Non-pigmented ciliary epithelial cell (primary cell): ENCODE measurements around a stretch of chr4.

DNA sequence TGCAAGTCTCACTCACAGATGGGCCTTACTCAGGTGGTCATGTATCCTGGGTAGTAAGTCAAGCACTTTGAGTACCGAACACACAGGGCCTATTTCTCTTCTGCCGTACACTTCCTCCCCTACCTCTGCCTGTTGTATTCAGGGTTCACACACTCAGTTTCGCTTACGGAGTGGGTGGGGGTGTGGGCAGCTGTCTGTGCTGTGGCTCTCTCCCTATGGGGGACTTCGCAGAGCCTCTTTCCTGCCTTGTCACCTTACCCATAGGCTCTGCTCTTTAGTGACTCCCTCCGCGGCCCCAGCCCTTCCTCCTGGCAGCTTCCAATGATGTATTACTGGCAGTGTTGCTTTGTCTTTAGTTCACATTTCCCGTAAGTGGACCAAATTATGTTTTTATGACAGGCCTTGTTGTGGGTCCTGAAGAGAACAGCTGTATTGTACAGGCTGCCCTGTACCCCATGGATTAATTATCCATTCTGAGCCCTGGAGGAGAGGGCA lies 34.4 kb downstream of the FAM193A start:
- RRBS, result no CpG with 5 or more reads among the region's 8 CpGs

- RRBS, result no CpG with 5 or more reads among the region's 8 CpGs
These were observed 4.5 kb upstream of the SH3BP2 start for GRCh38 chr4:2788231-2788919.

DNA sequence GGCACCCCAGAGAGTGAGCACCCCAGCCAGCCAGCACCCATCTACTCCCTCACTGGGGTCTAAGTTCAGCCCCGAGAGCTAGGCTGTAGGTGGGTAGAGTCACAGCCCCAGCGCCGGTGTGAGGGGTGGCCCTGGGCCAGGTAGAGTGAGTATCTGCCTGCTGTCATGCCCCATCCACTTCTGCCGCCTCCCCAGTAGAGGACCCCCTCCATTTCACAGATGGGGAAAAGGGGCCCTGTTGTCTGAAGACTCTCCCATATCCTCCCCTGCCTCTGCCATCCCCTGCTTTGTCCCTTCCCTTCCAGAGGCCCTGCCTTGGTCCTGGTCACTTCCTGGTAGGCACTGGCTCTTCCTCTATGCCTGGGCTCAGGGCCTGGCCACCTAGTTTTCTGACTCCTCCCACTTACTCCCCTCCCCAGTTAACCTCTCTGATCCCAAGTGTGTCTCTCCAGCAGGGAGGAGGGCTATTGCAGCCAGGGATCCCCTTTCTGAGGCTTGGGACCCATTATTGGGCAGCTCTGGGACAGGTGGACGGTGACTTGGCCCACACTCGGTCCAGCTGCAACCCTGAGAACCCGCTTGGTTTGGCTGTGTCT lies 1.5 kb upstream of the SH3BP2 start:
- RRBS, result no CpG with 5 or more reads among the region's 7 CpGs

DNA sequence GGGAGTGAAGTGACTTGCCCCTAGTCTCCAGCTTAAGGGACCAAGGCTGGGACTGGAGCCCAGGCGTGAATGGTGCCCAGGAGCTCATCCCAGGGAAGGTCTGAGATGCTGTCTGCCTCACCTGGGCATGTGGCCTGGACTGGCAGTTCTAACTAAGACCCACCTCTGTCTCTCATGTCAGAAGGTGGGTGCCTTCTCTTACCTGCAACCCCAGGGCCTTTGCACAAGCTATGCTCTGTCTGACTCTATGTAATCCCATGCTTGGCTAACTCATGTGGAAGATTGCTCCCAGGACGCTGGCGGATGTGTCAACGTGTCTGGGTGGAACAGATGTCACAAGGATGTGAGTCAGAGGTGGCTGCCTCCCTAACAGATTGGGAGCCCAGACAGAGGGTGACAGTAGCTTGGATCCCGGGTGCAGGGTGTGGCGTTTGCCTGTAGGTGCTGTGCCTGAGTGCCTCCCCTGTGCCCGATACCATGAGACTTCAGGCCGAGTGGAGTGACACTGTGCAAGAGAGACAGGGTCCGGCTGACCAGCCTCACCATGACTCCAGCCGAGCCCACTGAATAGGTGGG lies 10.7 kb downstream of the SH3BP2 start:
- RRBS, result no CpG with 5 or more reads among the region's 10 CpGs

- RRBS, result 52% methylated on average over 3 of the region's 20 CpGs
These were observed 13.5 kb downstream of the SH3BP2 start for GRCh38 chr4:2806167-2806909.

DNA sequence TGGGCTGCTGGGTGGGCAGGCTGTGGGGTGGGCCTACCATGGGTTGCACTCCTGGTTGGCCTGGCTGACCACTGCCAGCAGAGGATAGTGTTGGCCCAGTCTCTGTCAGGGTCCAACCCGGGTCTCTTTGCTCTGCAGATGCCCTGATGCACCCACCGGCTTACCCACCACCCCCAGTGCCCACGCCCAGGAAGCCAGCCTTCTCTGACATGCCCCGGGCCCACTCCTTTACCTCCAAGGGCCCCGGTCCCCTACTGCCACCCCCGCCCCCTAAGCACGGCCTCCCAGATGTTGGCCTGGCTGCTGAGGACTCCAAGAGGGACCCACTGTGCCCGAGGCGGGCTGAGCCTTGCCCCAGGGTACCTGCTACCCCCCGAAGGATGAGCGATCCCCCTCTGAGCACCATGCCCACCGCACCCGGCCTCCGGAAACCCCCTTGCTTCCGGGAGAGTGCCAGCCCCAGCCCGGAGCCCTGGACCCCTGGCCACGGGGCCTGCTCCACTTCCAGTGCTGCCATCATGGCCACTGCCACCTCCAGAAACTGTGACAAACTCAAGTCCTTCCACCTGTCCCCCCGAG lies 14.2 kb upstream of the ADD1 start:
- RRBS, result 94% methylated on average over 4 of the region's 18 CpGs

- RRBS, result no CpG with 5 or more reads among the region's 18 CpGs
These were observed 24.4 kb downstream of the ADD1 start for GRCh38 chr4:2867650-2868875.

DNA sequence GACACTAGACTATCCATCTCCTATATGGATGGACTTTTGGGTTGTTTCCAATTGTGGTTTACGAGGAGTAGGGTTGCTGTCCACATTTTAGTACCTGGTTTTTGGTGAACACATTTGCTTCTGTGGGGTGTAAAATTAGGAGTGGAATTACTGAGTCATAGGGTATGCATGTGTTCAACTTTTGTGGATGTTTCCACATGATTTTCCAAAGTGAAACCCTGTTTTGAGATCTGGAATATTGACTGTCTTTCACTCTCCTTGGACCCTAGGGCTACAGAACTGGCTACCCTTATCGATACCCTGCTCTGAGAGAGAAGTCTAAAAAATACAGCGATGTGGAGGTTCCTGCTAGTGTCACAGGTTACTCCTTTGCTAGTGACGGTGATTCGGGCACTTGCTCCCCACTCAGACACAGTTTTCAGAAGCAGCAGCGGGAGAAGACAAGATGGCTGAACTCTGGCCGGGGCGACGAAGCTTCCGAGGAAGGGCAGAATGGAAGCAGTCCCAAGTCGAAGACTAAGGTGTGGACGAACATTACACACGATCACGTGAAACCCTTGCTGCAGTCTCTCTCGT lies 30.0 kb downstream of the MFSD10 start:
- RRBS, result 100% methylated on average over 4 of the region's 15 CpGs

DNA sequence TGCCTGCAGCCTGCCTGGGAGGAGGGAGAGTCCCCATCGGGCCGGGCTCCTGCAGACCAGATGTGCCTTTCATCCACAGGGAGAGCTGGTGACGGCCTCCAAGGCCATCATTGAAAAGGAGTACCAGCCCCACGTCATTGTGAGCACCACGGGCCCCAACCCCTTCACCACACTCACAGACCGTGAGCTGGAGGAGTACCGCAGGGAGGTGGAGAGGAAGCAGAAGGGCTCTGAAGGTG lies 19.9 kb downstream of the MFSD10 start:
- RRBS, result no CpG with 5 or more reads among the region's 7 CpGs

DNA sequence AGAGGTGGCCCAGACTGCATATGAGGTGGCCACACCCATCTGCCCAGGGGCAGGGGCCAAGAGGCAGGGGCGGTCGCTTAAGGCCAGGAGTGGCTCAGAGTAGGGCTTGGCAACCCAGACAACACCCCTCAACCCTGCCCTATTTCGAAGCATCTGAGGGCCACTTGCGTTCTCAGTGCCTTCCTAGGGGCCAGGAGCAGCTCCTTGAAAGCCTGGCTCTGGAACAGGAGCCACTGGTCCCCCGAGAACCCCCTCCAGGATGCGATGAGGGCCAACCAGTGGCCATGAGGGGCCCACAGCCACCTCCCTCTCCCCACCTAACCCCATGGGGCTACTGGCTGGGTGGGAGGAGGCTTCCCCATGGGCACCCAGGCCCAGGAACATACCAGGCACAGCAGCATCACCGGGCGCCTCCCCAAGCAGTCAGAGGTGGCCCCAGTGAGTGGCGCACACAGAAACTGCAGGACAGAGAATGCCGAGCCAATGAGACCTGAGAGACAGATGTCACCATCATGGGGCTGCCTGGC lies 1.8 kb downstream of the MFSD10 start:
- RRBS, result no CpG with 5 or more reads among the region's 10 CpGs

DNA sequence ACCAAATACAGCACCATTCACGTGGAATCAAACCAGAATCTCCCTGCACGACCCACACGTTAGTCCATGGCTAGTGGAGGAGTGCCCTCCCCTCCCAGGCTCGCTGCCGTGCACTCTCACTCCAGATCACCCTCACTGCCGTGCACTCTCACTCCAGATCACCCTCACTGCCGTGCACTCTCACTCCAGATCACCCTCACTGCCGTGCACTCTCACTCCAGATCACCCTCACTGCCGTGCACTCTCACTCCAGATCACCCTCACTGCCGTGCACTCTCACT lies 11.1 kb upstream of the MFSD10 start:
- RRBS, result no CpG with 5 or more reads among the region's 10 CpGs

- RRBS, result no CpG with 5 or more reads among the region's 13 CpGs
These were observed 9.7 kb downstream of the NOP14 start for GRCh38 chr4:2953277-2954135.

DNA sequence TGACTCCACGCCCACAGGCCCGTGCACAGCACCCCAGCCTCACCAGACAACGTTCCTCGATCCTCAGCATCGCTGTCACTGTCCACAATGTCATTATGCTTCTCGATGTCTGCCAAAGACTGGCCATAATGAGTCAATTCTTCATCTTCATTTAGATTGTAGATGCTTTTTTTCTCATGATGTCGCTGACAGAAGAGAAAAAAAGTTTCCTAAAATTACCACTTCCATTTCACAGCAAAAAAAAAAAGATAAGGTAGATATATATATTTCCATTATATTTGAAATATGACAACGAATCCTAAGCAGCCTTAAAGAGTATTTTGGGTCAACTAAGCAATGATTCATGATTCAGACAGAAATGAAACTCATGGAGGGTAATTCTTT lies 6.6 kb downstream of the NOP14 start:
- RRBS, result no CpG with 5 or more reads among the region's 8 CpGs

GRCh38 chr4:3205995-3206492 lies 42.9 kb upstream of the MSANTD1 start:
- RRBS, result no CpG with 5 or more reads among the region's 11 CpGs

- RRBS, result no CpG with 5 or more reads among the region's 20 CpGs
These were observed 26.8 kb upstream of the MSANTD1 start for GRCh38 chr4:3221866-3222773.

DNA sequence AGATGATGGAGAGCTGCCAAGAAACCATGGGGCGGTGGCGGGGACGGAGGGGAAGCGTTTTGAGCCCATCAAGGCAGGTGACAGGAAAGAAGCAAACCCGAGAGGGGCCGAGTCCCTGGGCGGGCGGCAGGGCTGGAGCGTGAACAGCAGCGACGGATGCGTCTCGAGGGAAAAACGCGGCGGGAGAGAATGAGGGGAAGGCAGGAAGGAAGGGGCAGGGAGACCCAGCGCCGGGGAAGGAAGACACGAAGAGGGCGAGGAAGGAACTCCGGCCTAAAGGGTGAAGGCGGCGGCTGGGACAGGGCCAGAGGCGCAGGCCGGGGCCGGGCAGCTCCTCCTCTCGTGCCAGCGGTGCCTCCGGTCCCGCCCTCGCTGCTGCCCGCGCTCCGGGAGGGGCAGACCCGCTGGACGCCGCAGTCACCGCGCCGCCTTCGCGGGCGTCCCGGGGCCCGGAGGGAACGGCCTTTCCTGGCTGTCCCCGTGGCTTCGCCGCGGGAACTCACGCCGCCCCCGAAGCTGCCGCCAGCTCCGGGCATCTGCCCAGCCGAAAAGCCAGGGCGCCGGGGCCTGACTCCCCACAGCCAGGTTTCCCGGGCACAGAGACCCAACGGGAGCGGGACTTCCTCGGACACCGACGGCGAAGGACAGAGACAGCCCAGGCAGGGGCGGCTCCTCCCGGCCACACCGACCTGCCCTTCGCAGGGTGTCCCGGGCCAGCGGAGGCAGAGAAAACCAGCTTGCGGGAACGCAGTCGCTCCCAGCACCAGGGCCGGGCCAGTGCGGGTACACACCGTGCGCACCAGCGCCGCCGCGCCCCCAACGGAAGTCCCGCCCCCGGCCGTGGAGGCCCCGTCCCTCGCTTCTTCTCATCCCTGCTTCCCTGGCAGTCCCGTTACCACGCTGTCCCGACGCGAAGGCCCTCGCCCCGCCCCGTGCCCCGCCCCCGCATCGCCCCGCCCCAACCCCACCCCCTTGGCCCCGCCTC lies 573 bp upstream of the RGS12 start:
- RRBS, result 3% methylated on average over 50 of the region's 101 CpGs

- RRBS, result 88% methylated on average over 4 of the region's 29 CpGs
These were observed 9.6 kb downstream of the RGS12 start for GRCh38 chr4:3301967-3303272.

DNA sequence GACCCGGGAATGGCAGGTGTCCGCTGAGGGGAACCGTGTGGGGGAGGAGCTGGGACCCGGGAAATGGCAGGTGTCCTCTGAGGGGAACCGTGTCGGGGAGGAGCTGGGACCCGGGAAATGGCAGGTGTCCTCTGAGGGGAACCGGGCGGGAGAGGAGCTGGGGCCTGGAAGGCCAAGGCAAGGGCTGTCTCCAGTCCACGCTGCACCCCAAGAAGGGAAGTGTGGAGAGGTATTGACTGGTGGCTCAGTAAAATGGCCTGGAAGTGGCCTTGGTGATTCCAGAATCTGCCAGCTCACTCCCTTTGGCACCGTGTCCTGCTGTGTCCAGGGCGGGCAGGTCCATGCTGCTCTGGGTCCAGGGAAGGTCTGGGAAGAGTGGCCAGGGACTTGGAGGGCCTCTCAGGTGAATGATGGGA lies 17.4 kb downstream of the RGS12 start:
- RRBS, result no CpG with 5 or more reads among the region's 12 CpGs

DNA sequence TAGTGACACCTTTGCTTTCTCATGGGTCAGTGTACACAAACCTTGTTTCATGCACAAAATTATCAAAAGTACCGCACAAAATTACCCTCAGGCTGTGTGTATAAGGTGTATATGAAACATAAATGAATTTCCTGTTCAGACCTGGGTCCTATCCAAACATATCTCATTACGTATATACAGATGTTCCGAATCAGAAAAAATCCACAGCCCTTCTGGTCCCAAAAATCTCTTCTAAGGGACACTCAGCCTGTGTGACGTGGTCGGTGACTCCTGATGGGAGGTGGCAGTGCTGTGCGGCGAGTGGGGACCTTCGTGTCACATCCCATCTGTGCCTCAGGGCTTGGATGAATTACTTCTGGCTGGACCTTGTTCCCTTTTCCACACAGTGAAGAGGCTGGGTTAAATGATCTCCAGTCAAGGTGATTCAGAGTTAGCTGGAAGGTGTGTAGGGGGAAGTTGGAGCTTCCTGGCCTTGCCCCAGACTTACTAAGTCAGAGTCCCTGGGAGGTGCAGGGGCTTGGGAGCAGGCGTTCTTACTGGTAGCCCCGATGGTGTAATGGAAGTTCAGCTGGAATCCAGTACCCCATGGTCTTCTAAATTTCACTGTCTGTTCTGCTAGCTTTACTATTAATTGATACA lies 18.9 kb downstream of the RGS12 start:
- RRBS, result no CpG with 5 or more reads among the region's 10 CpGs

DNA sequence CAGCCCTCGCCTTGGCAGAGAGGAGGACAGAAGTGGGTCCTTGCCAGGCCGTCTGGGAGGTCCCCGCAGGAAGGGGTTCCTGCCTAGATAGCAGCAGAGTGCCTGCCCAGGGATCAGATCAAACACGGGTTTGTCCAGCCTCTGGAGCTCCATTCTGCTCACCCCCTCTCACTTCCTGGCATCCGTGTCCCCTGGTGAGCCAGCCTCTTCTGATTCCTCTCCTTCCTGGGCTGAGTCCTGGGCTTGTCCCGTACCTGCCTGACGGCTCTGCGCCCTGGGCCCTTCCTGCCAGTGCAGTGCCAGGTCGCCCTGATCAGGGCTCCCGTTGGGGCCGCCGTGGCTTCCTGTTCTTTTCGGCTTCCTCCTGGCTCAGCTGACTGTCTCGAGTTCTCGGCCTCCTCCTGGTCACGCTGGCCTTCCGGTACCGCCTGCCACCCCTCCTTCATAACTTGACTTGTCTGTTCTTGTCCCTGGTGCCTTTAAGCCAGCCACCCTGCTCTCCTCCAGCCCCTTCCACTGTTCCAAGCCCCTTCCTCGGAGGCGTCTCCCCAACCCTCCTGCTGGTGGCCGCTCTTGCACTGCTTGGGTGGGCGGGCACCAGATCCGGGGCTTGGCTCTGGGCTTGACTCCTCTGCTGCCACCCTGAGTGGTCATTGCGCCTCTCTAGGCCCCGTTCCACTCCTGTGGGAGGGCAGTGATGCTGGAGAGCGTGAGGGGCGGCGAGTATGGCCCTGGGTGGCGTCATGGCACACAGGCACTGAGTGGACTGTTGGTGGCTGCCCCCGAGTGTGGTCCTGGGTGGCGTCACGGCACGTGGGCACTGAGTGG lies 56.3 kb upstream of the HGFAC start:
- RRBS, result no CpG with 5 or more reads among the region's 33 CpGs